Jurkat, Clone E6-1 (cell line): ENCODE data around the gene RMC1.

DNA sequence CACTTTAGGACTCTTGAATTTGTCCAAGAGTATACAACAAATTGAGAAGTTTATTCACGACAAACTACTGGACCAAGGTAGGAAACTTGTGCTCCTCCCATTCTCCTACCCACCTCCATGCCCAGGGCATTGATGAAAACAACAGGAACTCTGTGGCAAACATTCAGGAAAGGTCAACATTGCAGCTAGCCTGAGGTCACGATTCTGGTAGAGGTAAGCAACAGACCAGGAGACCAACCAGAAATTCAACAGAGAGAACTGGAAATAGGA lies 209.0 kb upstream of the CTAGE1 start:
- RRBS: no CpG with 5 or more reads among the region's 2 CpGs

- RRBS: no CpG with 5 or more reads among the region's 2 CpGs
Measured at GRCh38 chr18:22821871-22822203, 111.3 kb upstream of the RBBP8 start.

DNA sequence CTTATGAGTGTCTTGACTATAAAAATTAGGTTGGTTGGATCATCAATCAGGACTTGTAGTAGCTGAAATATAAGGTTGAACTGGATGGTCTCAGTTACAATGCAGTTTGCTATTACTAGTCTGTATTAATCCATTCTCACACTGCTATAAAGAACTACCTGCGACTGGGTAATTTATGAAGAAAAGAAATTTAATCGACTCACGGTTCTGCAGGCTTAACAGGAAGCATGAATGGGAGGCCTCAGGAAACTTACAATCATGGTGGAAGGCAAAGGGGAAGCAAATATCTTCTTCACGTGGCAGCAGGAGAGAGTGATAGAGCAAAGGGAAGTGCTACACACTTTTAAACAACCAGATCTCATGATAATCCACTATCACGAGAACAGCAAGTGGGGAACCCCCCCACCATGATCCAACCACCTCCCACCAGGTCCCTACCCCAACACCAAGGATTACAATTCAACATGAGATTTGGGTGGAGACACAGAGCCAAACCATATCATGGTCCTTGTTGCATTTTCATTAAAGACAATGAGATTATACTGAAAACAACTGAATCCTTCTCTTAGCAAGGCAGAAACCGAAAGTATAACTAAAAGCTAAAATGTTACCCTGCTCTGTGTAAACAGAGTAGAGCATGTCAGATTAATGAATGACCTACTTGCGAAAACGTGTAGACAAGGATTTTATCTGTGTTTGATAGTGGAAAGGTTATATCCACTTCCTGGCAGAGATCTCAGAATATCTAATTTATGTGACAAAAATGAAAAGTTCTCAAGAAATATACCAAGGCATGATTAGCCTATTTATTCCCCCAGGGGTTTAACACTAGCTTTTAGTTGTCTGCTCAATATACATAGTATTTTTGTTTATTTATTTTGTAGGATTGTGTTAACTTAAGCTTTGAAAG lies 60.1 kb upstream of the RBBP8 start:
- RRBS: no CpG with 5 or more reads among the region's 8 CpGs

DNA sequence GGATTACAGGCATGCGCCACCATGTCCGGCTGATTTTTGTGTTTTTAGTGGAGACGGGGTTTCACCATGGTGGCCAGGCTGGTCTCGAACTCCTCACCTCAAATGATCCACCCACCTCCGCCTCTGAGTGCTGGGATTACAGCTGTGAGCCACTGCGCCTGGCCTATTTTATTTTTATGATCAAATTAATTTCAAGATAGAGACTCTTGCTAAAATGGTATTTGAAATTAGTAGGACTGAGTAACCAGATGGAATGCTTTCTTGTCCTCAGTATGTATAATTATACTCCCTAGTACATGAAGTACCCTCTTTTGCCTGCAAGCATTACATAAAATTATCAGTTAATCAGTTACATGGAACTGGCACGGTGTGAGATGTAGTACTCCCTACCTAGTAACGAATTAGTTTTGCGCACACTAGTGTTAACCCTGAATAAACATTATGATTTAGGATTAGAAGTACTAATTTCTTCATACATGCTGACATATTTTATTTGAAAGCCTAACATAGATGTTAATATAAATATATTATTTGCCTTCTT lies 41.5 kb downstream of the RBBP8 start:
- RRBS: no CpG with 5 or more reads among the region's 9 CpGs

DNA sequence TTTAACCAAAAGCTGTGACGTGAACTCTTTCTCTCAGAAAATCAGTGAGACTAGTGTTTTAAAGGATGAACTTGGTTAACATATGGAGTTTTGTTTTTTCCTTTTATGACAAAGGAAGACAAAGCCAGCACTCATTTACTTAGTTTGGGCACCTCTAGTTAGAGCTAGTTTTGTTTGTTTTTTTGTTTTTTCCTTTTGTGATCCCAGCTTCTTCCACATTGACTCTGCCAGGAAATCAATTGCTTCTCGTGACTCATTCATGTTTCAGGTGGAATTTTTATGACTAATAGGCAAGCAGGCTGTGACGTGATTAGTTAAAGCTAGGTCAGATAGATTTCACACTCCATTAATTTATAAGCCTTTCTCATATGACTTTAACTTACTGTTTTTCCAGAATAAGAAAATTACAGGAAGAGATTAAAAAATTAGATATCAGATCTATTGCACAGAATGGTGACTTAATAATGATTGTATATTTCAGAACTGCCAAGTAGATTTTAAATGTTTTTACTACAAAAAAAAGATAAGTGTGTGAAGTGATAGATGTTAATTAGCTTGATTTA lies 45.3 kb downstream of the RBBP8 start:
- RRBS: no CpG with 5 or more reads among the region's 3 CpGs

DNA sequence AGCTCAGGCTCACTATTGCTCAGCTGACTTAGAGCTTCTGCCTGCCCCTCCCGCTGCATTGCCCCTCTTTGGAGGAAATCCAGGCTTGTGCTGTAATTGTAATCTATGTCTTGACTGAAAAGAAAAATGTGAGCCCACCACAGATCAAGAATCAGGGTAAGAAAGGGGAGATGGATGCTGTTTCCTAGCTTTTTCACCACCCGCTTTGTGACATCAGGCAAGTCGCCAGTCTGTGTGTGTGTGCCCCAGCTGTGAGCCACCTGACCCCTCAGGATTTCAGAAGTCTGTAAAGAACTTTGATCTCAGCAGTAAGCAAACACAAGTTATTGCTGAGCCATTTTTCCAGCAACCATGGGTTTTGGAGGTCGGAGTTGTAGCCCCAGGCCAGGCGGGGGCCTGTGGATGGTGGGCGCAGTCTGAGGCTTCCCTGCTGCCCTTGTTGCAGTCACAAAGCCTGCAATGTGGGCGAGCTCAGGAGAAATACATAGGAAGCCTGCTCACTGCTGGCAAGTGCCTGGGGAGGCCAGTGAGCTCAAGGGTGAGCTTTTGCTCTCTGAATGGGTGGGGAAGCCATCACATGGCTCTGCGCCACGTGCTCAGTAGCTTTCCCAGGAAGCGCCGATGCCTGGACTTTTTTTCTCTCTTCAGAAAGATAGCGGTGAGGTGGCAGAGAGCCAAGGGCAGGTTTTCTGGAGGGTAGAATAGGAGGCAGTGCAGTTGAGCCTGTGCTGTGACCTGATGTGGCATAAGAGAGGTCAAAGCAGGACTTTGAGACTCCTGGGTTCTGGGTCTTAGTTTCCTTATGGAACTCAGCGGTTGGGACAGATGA lies 6.2 kb downstream of the CABLES1 start:
- RRBS: no CpG with 5 or more reads among the region's 13 CpGs

GRCh38 chr18:23258299-23258673 lies 123.0 kb downstream of the CABLES1 start:
- RRBS: no CpG with 5 or more reads among the region's 9 CpGs

DNA sequence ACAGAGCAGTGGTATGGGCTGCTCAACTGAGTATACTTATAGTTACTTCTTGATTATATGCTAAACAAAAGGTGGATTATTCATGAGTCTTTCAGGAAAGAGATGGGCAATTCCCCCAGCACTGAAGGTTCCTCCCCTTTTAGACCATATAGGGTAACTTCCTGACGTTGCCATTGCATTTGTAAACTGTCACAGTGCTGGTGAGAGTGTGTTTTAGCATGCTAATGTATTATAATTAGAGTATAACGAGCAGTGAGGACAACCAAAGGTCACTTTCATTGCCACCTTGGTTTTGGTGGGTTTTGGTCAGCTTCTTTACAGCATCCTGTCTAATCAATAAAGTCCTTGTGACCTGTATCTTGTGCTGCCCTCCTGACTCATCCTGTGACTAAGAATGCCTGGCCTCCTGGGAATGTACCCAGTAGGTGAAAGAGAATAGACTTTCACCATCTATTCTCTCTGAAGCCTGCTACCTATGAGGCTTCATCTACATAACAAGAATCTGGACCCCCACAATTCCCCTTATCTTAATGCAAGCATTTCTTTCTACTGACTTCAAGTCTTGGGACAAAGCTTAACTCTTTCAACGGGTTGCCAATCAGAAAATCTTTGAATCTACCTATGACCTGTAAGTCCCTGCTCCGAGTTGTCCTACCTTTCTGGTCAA lies 148.7 kb downstream of the CABLES1 start:
- RRBS: no CpG with 5 or more reads among the region's 4 CpGs

DNA sequence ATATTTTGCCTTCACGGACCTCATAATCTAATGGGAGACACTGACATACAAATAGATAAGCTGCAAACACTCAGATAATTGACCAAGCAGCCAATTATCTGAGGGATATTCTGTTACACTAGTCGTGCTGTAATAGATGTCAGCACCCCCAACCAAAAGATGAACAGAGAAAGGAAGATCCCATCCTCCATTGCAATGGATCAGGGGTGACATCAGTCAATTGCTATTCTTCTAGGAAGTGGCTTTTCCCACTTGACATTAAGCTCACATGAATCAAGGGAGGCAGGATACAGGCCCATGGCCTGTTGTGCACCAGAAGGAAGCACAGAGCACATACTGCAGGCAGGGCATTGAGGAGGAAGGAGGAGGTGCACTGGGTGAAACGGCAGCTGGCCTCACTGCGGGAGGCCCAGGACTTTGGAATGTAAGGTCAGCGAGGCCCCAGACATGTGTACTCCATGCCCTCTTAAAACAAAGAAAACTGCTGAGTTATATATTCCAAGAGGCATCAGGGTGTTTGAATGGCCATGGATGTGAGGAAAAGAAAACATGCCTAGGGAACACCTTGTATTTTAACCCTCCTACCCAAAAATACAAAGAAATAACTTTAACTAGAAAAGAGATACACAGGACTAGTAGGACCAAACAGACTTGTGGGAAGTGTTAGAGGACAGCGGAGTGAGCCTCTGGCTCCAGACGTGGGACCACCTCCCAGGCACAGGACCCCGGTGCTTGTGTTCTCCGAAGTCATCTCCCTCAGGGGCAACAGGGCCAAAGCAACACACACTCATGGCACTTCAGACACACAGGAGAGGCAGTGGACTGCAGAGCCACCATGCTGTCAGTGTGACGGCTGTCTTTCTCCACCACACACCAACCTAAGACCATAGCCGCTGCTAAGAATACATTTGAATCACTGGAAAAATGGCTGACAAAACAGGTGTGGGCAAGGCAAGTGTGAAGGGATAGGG lies 36.2 kb downstream of the TMEM241 start:
- RRBS: no CpG with 5 or more reads among the region's 11 CpGs

- RRBS: no CpG with 5 or more reads among the region's 13 CpGs
Measured at GRCh38 chr18:23495611-23496308, 7.6 kb upstream of the RMC1 start.

- RRBS: 2% methylated on average over 34 of the region's 95 CpGs
Measured at GRCh38 chr18:23503428-23504549, at the start of gene RMC1. RMC1 (plus strand) TSS chr18:23503511.

DNA sequence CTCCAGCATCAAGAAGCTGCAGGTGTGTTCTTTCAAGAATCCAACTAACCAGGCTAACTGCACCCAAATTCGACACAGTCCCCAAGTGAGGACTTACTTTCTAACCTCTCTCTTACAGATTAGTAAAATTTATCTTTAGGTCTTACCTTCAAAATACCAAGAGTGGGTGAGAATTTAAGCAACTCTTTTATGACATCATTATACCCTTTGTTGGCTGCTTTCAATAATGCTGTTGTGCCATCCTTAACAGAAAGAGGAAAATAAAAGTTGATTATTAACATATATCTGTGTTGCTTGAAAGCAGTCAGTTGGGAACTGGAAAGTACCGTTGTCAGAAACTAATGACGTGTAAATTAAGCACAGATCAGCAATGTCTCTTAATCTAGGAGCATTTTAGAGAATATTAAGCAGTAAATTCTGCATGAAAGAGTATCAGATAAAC lies 31.3 kb upstream of the NPC1 start:
- RRBS: no CpG with 5 or more reads among the region's 3 CpGs

GRCh38 chr18:23847062-23847584 lies 157.9 kb downstream of the LAMA3 start:
- RRBS: no CpG with 5 or more reads among the region's 10 CpGs

- RRBS: no CpG with 5 or more reads among the region's 6 CpGs
Measured at GRCh38 chr18:23972435-23972839, 42.1 kb upstream of the TTC39C start.

GRCh38 chr18:24012368-24012838 lies 2.2 kb upstream of the TTC39C start:
- RRBS: no CpG with 5 or more reads among the region's 3 CpGs

GRCh38 chr18:24027247-24027521 lies 12.6 kb downstream of the TTC39C start:
- RRBS: no CpG with 5 or more reads among the region's 5 CpGs

- RRBS: no CpG with 5 or more reads among the region's 9 CpGs
Measured at GRCh38 chr18:24071053-24071458, 56.5 kb downstream of the TTC39C start.

DNA sequence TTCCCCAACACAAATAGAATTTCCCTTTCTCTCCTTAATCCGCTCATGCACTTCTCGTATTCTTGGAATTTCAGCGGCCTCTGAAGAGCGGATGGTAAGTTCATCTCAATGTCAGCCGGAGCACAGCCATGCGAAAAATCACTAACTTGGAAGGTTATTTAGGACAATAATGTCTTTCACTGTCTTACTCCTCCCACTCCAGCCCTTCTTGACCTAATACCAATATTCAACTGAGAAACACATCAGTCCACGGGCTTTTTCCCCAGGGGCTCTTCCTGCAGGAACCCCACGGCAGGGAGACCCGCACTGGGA lies 126.6 kb downstream of the OSBPL1A start:
- RRBS: no CpG with 5 or more reads among the region's 9 CpGs

DNA sequence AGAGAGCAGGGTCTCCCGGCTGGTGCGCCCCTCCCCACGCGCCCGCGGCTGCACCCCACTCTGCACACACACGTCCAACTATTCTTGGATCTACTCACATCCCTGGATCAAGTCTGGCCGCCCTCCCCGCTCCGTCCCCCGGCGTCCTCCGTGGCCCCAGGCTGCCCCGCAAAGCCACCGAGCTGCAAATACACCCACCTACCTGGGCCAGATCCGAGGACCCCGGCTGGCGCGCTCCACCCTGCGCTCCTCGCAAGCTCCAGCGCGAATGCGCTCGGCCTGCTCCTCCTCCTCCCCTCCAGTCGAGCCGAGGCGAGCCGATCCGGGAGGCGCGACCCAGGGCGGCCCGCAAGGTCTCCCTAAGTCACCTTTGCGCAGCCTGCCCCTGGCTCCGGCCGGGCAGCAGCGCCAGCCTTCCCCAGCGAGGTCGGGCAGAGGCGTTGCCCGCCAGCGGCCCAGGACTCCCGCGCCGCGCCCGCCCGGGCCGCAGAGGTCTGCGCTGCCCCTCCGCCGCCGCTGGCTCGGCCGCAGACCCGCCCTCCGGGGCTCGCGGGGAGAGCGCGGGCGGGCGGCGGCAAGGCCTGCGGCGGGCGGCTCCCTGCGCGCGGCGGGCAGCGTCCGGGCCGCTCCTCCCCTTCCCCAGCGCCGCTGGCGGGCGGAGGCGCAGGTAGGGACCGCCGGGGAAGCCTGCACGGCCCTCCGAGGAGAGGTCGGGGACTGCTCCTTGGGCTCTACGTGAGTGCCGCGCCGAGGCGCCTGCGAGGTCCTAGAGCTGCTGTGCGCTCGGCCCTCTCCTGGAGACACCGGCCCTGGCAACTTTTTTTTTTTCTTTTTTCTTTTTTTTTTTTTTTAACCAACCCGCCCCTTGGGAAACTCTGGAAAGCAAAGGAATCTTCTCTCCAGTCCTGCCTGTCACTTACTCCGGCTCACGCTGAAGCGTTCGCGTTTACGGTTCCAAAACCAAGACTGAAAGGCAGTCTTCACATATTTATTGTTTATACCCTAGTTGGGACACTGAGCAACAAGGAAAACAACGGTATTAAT lies 125.9 kb downstream of the OSBPL1A start:
- RRBS: 19% methylated on average over 52 of the region's 102 CpGs

- RRBS: no CpG with 5 or more reads among the region's 33 CpGs
Measured at GRCh38 chr18:24716181-24716901, 255.9 kb downstream of the HRH4 start.